Skeletal muscle cell (primary cell): ENCODE results near the genes CDKN2C and ZFYVE9.

GRCh38 chr1:50909313-50910319 is 50.5 kb downstream of the FAF1 start:
- RRBS: no CpG with 5 or more reads among the region's 14 CpGs

DNA sequence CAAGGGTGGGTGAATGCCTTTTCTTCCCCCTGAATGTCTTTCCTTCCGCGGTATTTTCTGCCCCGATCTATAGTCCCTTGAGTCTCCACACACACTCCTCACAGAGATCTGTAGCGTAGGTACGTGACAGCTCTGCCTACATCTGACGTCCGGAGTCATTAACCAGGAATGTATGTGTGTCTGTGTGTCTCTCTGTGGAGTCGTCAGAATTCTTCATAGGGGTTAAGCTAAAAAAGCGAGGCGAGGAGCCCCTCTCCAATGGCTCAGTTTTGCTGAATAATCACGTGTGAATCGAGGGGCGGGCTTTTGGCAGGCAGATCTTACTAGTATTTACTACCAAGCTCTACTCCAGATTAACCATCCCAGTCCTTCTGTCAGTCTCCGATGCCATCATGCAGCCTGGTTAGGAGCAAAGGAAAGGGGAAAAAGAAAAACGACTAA is at the start of gene CDKN2C:
CDKN2C (plus strand) TSS at position 351 of the 441 bp plus-strand sequence.
- RRBS: no CpG with 5 or more reads among the region's 15 CpGs

GRCh38 chr1:50976023-50976417 is 6.0 kb downstream of the CDKN2C start:
- RRBS: no CpG with 5 or more reads among the region's 7 CpGs

GRCh38 chr1:51210299-51210664 is 25.8 kb upstream of the RNF11 start:
- RRBS: no CpG with 5 or more reads among the region's 5 CpGs

DNA sequence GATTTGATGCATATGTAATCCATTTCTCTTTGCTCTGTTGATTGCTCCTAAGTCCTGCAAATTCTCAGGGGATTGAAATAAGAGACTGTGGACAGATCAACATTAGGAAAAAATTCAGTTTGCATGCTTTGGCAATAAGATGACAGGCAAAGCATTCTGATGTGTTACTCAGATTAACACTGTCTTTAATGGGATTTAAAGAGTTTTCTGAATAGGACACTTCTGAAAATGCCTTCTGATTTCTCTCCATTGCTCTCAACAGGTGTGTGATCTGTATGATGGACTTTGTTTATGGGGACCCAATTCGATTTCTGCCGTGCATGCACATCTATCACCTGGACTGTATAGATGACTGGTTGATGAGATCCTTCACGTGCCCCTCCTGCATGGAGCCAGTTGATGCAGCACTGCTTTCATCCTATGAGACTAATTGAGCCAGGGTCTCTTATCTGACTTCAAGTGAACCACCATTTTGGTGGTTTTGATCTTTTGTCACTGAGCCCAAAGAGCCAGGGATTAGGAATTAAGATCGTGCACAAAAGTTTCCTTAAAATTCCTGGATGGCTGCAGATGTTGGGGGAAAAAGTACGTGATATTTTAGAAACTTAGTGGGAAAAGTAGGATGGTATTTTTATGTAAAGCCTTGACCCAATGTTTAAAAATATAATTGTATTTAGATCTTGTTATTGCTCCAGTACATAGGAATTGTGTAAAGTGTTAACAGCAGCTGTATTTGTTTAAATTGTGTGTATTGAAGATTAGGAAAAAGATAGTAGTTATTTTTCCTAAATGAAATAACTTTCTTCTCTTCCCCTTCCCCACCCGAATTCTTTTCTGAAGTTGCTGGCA is 35.0 kb downstream of the RNF11 start:
- RRBS: no CpG with 5 or more reads among the region's 6 CpGs

DNA sequence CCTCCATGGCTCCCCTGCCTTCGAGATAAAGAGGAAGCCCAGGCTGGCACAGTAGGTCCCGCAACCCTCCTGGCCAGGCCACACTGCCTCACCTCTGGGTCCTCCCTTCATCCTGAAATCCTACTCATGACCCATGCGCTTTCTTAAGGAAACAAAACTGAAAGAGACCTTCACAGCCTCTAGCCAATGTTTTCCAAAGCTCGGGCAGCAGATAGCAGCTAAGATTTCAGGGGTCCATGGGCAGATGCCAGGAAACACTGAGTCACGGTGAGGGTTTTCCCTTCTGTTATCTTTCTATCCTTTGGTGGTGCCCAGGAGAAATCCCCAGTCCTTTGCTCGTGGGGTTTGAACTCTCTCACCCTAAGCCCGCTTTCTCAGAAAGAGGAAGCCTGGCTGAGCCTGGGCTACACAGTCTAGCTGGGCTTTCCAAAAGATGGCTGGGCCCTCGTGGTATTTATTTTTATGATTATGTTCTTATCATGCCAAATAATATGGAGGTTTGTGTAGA is 26.6 kb downstream of the TTC39A start:
- RRBS: no CpG with 5 or more reads among the region's 8 CpGs

- RRBS: no CpG with 5 or more reads among the region's 8 CpGs
Observed at GRCh38 chr1:51324159-51324842, 6.1 kb downstream of the TTC39A start.

GRCh38 chr1:51326792-51327398 is 3.5 kb downstream of the TTC39A start:
- RRBS: no CpG with 5 or more reads among the region's 11 CpGs

DNA sequence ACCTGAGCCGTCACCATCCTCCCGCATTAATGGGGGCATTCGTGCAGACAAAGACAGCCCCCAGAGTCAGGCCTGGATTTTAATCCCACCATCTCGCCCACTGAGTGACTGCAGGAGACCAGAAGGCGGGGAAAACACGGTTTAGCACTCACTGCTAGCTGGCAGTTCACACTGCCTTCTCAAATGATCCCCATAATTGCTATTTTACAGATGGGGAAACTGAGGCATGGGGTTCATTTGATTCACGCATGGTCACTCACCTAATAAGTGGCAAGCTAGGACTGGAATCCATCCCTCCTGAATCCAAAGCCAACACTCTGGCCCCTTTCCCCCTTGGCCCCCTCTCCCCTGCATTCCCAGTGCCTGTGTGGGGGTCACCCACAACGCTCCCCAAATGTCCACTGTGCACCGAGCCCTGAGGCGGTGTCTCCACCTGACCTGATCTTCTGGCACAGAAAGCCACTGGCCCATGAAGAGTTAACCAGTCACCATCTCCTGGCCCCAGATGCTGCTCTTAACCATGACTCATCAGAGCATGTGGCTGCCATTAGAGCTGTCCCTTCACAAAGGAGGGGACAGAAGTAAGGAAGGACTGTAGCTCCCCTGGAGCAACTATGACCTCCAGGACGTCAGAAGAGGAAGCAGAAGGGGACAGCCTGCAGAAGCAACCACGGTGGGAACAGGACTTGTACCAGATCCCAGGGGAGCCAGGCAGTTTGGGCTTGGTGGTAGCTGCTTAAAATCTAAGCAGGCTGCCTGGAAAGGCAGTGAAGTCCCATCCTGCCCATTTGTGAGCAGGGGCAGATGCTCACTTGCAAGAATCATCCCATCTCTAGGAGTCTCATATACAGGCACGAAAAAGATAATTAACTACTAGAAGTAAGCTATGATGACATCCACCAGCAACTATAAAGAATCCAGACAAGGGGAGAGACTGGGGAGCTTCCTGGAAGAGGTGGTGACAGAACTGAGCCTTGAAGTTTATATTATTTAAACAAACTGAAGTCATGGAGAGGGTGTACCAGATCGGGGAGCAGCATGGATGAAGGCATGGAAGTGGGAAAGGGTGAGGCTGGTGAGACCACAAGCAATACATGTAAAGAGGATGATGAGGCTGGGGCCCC is 894 bp upstream of the TTC39A start:
- RRBS: no CpG with 5 or more reads among the region's 14 CpGs

- RRBS: no CpG with 5 or more reads among the region's 2 CpGs
Observed at GRCh38 chr1:51336030-51336333, 5.6 kb upstream of the TTC39A start.

- RRBS: 94% methylated on average over 1 of the region's 5 CpGs
Observed at GRCh38 chr1:51790649-51791362, 87.7 kb downstream of the NRDC start.

DNA sequence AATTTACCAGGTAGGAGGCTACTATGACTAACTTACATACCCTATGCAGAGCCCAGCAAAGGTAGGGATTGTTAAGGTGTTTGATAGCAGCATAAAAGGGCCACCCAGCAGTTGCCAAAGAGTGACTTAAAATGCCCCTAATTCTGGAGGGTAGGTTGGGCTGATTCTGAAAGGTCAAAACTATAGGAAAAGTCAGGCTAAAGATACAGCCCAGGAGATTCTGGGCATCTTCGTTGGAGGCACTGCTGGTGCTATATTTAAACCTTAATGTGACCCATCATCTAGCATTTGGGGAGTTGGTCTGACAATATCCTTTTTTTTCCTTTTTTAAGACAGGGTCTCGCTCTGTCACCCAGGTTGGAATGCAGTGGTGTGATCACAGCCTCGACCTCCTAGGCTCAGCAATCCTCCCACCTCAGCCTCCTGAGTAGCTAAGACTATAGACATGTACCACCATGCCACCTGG is 21.7 kb downstream of the BTF3L4 start:
- RRBS: no CpG with 5 or more reads among the region's 3 CpGs

- RRBS: 1% methylated on average over 15 of the region's 85 CpGs
Observed at GRCh38 chr1:52141442-52142326, at the start of gene ZFYVE9. Gene ZFYVE9, plus strand, starts transcription at chr1:52142089.

GRCh38 chr1:52365053-52365316 is 1.0 kb downstream of the CC2D1B start:
- RRBS: no CpG with 5 or more reads among the region's 4 CpGs

DNA sequence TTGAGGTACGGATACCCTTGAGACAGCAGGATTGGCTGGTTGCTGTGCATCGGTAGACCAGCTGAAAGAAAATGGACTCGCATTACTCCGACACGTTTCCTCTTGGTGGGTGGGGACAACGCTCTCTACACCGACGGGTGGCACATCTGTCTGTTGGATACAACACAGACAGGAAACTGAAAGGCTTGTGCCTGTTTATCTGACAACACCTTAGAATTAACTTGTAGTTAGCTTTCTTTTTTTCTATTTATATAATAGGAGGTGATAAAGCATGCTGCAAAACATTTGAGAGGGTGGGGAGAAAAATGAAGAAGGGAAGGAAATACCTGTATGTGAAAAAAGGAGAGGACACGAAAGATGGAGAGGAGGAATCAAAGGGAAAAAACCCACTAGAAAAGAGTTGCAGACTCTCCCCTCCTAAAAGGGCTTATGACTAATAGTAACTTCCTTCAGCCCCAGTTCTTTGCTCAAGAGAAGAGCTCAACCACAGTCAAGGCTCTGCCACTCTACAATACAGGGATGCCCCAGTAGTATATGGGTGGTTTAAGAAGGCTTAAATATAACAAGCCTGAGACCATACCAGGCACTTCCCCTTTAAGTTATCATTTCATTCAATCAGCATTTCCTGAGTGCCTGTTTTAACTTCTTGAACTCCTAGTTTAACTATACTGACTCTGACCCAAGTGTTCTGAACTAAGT is 19.6 kb downstream of the PRPF38A start:
- RRBS: no CpG with 5 or more reads among the region's 9 CpGs

DNA sequence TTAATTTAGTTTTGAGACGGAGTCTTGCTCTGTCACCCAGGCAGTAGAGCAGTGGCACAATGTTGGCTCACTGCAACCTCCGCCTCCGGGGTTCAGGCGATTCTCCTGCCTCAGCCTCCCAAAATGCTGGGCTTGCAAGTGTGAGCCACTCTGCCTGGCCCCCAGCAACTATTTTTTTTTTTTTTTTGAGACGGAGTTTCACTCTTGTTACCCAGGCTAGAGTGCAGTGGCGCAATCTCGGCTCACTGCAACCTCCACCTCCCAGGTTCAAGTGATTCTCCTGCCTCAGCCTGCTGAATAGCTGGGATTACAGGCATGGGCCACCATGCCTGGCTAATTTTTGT is 23.8 kb downstream of the ZYG11B start:
- RRBS: no CpG with 5 or more reads among the region's 7 CpGs

DNA sequence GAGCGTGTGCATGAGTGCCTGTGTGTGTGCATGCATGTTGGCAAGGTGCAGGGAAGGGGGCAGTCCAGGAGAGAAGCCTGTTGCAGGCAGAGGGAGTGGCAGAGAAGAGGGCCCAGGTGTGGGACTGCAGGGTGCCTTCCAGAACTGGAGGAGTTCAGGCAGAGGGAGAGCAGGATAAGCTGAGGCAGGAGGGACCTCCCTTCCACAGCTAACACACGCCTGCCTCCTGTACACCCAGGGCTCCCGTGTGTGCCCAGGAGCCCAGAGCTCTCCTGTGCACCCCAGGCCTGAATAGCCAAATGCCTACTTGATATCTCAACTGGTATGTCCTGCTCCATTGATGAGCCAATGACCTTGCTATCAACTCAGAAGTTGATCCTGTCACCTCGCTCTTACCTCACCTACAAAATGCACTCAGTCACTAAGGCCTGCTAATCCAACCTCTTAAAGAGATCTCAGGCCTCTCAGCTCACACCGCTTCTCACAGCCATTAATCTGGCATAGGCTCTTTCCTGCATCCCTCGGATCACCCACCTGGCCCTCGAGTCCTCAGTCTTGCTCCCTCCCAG is 7.1 kb downstream of the ECHDC2 start:
- RRBS: no CpG with 5 or more reads among the region's 7 CpGs

GRCh38 chr1:52914996-52915757 is 6.4 kb downstream of the ECHDC2 start:
- RRBS: no CpG with 5 or more reads among the region's 4 CpGs

GRCh38 chr1:52925315-52926115 is 1.6 kb upstream of the SCP2 start:
- RRBS: no CpG with 5 or more reads among the region's 6 CpGs

GRCh38 chr1:53047027-53047321 is 15.0 kb upstream of the PODN start:
- RRBS: no CpG with 5 or more reads among the region's 2 CpGs